Skeletal muscle tissue (tissue), 7 donors: ENCODE measurements around a stretch of chr7.

DNA sequence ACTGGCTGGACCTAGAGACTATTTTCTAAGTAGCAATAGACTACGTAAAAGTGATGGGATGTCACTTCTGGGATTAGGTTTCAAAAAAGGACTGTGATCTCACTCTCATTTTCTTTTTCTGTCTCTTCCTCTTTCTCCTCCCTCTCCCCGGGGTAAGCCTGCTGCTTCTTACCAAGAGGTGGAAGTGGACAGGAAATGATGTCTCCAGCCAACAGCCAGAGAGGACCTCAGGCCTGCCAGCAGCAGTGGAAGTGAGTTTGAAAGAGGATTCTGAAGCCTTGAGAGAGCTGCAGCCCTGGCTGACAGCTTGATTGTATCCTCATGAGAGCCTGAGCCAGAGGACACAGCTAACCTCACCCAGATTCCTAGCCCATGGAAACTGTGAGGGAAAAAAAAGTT lies 30.1 kb upstream of the ERV3-1 start:
- PRO-cap, 3 experiments, result no peak in any of the 3 experiments
- RAMPAGE, long total RNA, result no peak
- RRBS, 2 experiments, result no CpG with 5 or more reads among the region's 2 CpGs

GRCh38 chr7:65260497-65261272 lies 113.0 kb upstream of the ZNF92 start:
- PRO-cap, 3 experiments, result no peak in any of the 3 experiments
- RAMPAGE, long total RNA, result no peak
- RRBS, 2 experiments, result no CpG with 5 or more reads among the region's 11 CpGs

DNA sequence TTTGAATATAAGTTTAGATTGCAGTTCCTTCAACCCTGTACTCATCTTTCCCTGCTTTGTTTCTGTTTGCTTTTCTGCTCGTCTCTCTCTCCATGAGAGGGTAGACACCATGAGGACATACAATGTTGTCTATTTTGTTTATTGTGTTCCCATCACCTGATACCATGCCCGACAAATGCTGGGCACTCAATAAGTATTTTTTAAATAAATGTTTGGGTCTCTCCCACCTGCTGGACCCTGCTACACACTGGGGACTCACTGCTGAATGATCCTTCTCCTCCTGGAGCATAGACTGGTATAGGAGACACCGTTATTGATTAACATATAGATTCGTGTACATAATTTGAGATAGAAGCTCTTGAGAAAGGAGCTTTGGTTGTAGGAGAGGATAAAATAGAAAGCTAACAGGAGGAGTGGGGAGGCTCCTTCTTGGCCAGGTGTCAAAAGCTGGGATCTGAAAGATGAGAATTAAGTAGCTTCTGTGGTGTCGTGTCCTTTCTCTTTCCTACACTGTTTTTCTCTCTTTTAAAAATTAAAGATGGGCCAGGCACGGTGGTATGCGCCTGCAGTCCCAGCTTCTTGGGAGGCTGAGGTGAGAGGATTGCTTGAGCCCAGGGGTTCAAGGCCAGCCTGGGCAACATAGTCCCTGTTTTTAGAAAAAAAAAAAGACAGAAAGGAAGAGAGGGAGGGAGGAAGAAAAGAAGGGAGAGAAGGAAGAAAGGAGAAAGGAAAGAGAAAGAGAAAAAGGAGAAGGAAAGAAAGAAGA lies 47.5 kb downstream of the VKORC1L1 start:
- PRO-cap, 3 experiments, result no peak in any of the 3 experiments
- RAMPAGE, long total RNA, result no peak
- RRBS, 2 experiments, result no CpG with 5 or more reads among the region's 7 CpGs

GRCh38 chr7:65938263-65939153 lies 43.5 kb downstream of the GUSB start:
- PRO-cap, 3 experiments, result no peak in any of the 3 experiments
- RAMPAGE, long total RNA, result no peak
- RRBS, 2 experiments, result 92 to 93% methylated on average over 2 of the region's 9 CpGs

DNA sequence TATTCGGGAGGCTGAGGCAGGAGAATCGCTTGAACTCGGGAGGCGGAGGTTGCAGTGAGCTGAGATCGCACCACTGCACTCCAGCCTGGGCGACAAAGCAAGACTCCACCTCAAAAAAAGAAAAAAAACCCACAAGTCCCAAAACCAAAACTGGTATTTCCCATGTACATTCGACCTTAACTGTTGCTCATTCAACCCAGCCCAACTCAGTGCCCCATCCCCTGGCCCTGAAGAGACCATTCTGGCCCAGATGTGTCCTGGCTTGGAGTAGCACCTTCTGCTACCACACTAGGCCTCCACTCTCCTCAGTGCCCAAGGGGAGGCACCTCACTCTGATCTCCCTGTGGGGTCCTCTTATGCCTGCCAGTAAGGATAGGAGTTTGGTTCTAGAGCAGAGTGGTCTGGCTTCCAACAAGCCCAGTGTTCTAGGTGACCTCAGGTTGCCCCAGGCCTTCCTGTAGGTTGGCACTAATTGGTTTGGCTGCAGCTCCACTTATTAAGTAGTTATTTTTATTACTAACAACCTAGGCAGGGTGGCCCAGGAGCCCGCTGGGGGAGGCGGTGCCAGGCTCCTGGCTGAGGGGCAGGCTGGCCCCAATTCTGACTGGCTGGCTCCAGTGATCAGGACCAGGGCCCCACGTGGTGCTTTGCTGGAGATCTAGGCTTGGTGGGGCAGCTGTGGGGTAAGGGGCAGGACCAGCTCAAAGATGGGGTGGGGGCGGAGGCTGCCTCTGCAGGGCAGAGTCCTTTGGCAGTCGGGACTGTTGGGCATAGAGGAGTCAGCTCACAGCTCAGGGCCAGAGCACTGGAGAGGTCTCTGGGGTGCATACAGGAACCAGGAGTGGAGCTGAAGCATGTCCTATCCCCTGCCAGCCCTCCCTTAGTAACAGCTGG lies 2.2 kb downstream of the ASL start:
- PRO-cap, 3 experiments, result no peak in any of the 3 experiments
- RAMPAGE, long total RNA, result no peak
- RRBS, 2 experiments, result no CpG with 5 or more reads among the region's 12 CpGs

- PRO-cap, 3 experiments, result no peak in any of the 3 experiments
- RAMPAGE, long total RNA, result no peak
- RRBS, 2 experiments, result no CpG with 5 or more reads among the region's 8 CpGs
Observed at GRCh38 chr7:66125752-66127016, 11.5 kb downstream of the CRCP start.

GRCh38 chr7:66151835-66152440 lies 37.3 kb downstream of the CRCP start:
- PRO-cap, 3 experiments, result peak in 3 of 3 experiments; most common plus-strand start chr7:66152206 (in 3)
- RAMPAGE, long total RNA, result no peak
- RRBS, 2 experiments, result no CpG with 5 or more reads among the region's 11 CpGs

DNA sequence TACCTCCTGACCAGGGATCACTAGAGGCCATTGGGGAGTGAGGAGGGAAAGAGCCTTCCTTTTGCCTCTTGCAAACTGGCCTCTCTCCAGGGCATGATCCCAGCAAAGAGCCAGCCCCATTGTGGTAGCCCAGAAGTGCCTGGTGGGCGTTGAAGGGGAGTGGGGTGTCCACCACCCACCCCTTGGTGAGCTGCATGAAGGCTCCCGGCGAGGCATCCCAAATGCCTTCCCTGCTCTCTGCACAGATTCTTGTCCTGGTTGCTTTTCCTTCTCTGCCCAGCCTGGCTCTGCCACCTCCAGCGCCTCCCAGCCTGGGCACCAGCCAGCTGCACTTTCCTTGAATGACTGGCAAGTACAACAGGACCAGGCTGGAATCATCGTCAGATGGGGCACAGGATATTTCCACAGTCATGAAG lies 15.0 kb upstream of the TPST1 start:
- PRO-cap, 3 experiments, result no peak in any of the 3 experiments
- RAMPAGE, long total RNA, result no peak
- RRBS, 2 experiments, result no CpG with 5 or more reads among the region's 5 CpGs

DNA sequence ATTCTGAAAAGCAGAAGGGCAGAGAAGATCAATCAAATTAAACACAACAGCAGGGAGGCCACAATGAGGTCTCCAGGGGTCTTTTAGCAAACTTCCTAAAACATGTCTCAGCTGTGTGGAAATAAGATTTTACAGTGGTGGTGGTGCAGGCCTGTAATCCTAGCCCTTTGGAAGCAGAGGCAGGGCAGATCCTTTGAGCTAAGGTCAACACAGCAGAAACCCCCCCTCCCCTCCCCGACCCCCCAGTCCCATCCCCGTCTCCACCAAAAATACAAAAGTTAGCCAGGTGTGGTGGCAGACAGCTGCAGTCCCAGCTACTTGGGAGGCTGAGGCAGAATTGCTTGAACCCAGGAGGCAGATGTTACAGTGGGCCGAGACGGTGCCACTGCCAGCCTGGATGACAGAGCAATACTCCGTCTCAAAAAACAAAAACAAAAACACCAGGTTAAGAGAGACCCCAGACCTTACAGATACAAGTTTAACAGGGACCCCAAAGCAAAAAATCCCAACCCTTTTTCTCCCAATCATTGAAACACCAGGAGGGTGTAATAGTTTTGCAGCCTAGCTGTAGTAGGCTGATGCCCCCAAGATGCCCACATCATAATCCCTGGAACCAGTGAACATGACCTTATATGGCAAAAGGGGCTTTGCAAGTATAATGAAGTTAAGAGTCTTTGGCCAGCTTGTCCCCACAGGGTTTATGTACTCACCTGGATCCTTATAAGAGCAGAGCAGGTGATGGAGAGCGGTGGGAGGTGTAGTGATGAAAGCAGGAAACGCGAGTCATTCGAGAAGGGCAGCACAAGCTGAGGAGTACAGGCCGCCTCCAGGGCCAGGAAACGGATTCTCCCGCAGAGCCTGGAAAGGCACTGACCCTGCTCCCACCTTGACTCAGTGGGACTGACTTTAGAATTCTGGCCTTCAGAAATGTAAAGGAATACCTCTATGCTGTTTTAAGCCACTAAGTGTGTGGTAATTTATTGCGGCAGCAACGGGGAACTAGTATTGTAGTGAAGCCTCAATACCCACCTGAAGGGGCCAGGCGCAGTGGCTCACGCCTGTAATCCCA lies 138.0 kb upstream of the KCTD7 start:
- PRO-cap, 3 experiments, result no peak in any of the 3 experiments
- RAMPAGE, long total RNA, result no peak
- RRBS, 2 experiments, result no CpG with 5 or more reads among the region's 16 CpGs

GRCh38 chr7:66590526-66591217 lies 38.0 kb upstream of the KCTD7 start:
- PRO-cap, 3 experiments, result peak in 1 of 3 experiments; most common plus-strand start chr7:66590890 (in 1); most common minus-strand start chr7:66590810 (in 1)
- RAMPAGE, long total RNA, result no peak
- RRBS, 2 experiments, result no CpG with 5 or more reads among the region's 8 CpGs

DNA sequence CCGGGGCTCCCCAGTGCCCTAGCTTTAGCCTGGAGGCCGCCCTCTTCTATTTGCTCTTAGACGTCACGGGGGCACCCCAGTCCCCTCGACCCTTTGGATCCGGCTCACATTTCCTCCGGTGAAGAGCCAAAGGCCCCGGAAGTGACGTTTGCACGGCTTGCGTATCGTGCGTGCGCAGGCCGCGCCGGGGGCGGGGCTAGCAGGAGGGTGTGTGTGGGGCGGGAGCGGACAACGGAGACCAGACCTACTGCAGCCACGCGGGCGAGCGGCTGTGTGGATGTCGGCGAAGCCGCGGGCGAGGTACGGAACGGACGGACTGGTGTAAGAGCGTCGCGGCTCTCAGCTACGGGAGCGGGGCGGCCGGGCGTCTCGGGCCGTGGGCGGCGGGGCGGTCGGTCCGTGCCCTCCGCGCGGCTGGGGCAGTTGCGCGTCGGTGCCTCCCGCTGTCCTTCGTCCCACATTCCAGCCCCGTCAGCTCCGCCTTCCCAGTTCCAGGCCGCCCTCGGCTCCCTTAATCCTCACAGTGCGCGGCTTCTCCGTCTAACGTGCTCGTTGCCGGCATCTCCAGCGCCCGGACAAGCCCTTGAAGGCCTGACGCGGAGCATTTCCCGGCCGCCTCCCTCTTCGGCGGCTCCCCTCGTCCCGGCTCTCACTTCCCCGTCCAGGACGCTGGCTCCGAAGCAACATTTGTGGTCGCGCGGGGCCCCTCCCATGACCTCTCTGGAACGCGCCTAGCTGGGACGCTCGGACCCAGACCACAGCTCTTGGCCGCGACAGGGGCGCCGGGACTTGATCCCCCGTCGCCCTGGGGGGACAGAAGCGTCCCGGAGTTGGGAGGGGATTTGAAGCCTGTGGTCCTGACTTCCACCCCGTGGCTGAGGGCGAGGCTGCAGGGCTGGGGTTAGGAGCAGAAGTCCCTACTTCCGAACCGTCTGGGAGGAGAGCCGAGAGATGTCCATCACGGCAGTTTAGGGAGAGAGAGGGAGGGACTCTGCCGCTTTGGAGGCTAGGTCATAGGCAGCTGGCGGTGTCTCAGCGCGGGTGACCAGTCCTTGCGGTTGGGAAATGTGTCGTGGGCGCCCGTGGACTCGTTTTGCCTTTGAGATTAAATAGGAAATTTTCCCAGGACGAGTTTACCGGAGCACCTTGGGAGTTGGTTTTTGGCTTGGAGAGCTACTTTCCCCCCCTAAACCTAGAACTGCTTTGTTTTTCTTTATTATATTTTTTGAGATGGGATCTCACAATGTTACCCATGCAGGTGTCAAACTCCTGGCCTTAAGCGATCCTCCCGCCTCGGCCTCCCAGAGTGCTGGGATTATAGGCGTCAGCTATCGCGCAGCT lies 26.1 kb downstream of the KCTD7 start:
- PRO-cap, 3 experiments, result peak in 3 of 3 experiments; most common plus-strand start position 241 of the sequence (in 3); most common minus-strand start position 650 of the sequence (in 2)
- RAMPAGE, long total RNA, result no peak
- RRBS, 2 experiments, result 2% methylated on average over 21 of the region's 117 CpGs

- PRO-cap, 3 experiments, result no peak in any of the 3 experiments
- RAMPAGE, long total RNA, result no peak
- RRBS, 2 experiments, result no CpG with 5 or more reads among the region's 18 CpGs
Observed at GRCh38 chr7:66957508-66958378, 36.7 kb downstream of the TMEM248 start.

DNA sequence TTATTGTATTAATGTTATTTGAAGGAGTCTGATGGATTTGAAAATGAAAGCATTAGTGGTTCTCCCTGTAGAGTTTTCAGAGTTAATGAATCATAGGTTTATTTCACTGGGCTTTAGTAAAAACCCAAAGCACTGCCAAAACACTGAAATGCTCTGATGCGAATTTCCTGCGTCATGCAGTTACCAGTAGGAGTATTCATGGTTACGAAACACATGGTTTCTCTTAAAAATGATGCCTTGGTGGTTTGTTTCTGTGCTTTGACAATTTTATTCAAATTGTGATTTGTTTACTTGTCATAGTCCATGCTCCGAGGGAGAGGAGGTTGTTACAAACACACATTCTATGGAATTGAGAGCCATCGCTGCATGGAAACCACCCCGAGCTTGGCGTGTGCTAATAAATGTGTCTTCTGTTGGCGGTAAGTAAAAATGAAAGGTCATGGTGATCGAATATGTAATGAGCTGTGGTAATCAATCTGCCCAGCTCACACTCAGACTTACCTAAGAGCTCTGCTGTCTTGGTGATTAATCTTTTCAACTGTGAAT lies 70.4 kb downstream of the TYW1 start:
- PRO-cap, 3 experiments, result no peak in any of the 3 experiments
- RAMPAGE, long total RNA, result no peak
- RRBS, 2 experiments, result no CpG with 5 or more reads among the region's 9 CpGs

DNA sequence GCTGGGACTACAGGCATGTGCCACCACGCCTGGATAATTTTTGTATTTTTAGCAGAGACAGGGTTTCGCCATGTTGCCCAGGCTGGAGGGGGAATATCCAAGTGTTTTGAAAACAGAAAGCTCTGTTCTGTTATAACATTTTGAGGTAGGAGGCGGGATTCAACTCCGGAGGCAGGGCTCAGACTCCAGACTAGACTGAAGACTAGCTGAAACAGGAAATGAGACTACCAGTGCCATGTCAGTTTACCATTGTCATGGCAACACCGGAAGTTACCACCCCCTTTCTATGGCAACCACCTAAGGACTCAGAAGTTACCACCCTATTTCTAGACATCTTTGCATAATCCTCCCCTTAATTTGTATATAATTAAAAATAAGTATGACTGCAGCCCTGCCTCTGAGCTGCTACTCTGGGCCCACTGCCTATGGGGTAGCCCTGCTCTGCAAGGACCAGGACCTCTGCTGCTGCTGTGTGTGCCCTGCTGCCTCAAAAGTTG lies 1069.0 kb upstream of the AUTS2 start:
- PRO-cap, 3 experiments, result no peak in any of the 3 experiments
- RAMPAGE, long total RNA, result no peak
- RRBS, 2 experiments, result 77 to 80% methylated on average over 1 of the region's 5 CpGs

DNA sequence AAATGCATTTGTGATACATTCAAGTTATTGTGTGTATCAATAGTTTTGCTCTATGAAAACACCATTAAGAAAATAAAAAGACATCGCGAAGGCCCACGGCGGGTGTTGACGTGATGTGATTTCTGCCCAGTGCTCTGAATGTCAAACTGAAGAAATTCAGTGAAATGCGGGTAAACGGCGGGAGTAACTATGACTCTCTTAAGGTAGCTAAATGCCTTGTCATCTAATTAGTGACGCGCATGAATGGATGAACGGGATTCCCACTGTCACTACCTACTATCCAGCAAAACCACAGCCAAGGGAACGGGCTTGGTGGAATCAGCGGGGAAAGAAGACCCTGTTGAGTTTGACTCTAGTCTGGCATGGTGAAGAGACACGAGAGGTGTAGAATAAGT lies 536.0 kb upstream of the AUTS2 start:
- PRO-cap, 3 experiments, result no peak in any of the 3 experiments
- RAMPAGE, long total RNA, result no peak
- RRBS, 2 experiments, result no CpG with 5 or more reads among the region's 14 CpGs

GRCh38 chr7:69429904-69430428 lies 168.3 kb upstream of the AUTS2 start:
- PRO-cap, 3 experiments, result no peak in any of the 3 experiments
- RAMPAGE, long total RNA, result no peak
- RRBS, 2 experiments, result no CpG with 5 or more reads among the region's 17 CpGs

- PRO-cap, 3 experiments, result no peak in any of the 3 experiments
- RAMPAGE, long total RNA, result no peak
- RRBS, 2 experiments, result no CpG with 5 or more reads among the region's 7 CpGs
Observed at GRCh38 chr7:69625552-69626243, 27.4 kb downstream of the AUTS2 start.

DNA sequence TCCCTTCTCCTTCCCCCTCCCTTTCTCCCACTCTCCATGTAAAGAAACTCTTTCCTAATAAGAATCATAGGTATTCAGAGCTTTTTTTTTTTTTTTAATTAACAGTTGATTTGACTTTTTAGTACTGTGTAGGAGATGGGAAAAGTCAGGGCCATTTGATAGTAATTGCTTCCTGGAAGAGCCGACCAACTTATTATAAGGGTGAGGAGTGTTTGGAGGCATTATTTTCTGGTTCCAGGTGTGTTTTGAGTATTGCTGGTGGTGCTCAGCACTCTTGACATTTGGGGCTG lies 63.8 kb downstream of the AUTS2 start:
- PRO-cap, 3 experiments, result no peak in any of the 3 experiments
- RAMPAGE, long total RNA, result no peak
- RRBS, 2 experiments, result no CpG with 5 or more reads among the region's 1 CpG

DNA sequence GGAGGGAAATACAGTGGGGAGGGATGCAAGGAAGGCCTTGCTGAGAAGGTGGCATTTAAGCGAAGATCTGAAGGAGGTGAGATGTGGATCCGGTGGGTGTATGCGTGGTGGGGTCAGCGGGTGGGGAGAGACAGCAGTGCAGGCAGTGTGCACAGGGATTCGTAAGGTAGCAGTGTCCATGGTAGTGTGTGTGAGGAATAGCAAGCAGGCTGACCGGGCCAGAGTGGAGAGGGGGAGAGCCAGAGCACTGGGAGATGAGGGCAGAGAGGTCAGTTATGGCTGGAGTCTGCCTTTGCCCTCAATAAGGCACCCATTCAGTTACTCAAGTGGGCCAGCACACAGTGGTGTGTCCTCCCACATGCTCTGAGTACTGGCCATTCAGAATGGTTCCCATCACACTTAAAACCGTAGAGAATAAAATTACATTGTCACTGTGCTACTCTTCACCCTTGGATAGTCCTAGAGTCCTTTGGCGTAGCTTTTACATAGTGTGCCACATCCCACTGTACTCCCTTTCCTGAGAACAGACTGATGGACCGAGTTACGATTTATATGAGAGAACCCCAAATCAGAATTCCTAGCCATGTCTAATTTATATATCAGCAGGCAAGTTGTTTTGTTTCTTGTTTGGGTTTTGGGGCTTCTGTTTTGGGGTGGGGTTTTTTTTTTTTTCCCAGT lies 660.1 kb upstream of the GALNT17 start:
- PRO-cap, 3 experiments, result no peak in any of the 3 experiments
- RAMPAGE, long total RNA, result no peak
- RRBS, 2 experiments, result 99 to 100% methylated on average over 4 of the region's 10 CpGs

DNA sequence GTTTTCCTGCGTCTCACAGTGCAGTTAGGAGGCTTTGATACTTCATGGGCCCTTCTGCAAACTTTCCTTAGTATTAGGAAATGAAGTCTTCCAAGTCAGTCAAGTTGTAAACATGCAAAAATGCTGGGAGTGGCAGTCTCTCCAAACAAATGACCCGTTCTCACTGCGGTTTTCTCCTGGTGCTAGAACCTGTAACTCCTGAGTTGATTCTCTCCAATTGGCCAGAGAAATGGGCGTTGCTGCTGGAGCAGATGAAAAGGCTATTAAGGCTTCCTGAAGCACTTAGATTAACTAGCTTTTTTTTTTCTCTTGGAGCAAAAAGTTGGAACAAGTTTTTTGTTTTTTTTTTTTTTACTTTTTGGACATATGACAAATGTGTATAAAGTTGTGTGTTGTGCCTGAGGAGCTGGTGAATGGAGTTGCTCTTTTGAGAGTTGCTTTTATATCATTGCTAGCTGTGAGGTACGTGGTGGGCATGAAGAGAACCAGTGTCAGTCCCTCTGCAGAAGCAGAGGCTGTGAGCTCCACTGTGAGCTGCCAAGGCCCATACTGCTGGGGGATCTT lies 393.8 kb upstream of the GALNT17 start:
- PRO-cap, 3 experiments, result no peak in any of the 3 experiments
- RAMPAGE, long total RNA, result no peak
- RRBS, 2 experiments, result no CpG with 5 or more reads among the region's 5 CpGs